Thoracic aorta (tissue), 1 donor: ENCODE measurements around the gene VPS33B.

DNA sequence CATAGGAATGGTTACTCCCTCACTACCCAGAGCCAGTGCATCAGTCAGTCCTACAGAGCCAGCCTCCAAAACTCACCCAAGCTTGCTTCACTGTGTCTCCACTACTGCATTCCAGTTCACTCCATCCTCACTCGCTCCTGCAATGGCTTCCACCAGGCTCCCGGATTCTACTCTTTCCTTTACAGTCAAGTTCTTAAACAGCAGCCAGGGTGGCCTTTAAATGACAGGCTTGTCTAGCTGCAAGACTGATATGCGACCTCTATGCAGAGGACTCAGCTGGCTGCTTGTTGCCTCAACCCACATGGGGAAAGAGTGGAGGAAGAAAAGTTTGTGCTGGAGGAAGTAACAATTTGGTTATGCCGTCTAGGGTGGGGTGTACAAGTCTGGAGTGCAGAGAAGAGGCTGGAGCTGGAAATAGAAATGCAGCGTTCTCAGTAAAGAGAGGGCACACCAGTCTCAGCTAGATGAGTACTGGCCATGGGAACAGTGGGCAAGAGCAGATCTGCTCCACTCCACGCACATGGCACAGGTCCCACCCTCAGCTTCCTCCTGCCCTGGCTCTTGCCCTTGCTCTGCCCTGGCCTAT lies 60.0 kb upstream of the FURIN start:
- RAMPAGE, long total RNA, result no peak

GRCh38 chr15:90819455-90819772 lies 49.0 kb upstream of the FURIN start:
- RAMPAGE, long total RNA, result no peak

DNA sequence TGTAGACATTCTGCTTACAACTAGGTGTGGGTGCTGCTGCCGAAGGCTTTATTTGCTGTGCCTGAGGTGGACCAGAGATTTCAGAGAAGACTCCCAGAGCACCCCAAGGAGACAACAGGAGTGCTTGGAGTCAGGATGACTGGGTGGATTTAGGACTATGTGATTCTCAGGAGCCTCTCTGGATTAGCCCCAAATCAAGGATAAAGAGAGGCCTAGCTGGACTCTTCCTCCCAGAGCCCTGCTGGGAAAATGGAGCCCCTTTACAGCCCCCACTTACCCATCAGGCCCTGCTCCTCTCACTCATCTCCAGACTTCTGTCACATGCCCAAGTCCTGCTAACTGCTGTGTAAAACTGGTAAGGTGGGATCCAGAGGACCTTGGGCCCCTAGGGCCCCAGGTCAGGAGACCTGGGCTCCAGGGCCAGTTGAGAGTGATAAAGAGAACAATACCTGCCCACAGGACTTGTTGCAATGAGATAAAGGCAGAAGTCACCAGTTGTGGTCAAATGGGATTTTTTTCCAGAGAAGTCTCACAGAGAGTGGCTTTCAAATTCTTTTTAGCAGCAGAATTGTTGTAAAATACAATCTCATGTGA lies 610 bp downstream of the FURIN start:
- RAMPAGE, long total RNA, result no peak

GRCh38 chr15:90878004-90878508 lies 6.2 kb upstream of the FES start:
- RAMPAGE, long total RNA, result start-site peak on the plus strand at chr15:90878133-90878239, 36 reads

GRCh38 chr15:90881034-90881824 lies 3.1 kb upstream of the FES start:
- RAMPAGE, long total RNA, result no peak

- RAMPAGE, long total RNA, result no peak
Observed at GRCh38 chr15:90914979-90915783, 12.1 kb downstream of the MAN2A2 start.

DNA sequence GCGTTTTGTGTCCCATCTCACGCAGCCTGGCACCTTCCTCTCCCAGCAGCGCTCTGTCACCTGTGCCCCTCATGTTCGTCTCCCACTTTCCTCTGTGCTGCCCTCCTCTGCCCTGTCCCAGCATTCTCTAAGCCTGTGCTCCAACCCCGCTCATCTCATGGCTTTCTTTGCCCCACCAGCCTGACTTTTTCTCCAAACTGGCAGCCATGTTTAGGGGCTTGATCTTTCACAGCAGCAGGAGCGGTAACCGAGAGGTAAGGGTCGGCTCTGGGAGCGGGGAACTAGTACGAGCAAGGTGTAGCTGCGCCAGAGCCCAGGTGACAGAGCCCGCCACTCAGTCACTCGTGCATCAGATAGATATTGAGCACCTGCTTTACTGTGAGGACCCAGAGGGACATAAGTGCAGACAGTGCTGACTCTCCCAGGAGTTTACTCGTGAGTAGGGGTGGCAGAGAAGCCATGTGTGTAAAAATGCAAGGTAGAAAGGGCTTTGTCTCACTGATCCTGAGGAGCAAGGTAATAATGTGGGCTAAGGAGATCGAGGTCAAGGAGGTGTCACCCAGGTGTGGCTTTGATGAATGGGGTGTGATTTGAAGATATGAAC lies 13.4 kb downstream of the MAN2A2 start:
- RAMPAGE, long total RNA, result no peak

- RAMPAGE, long total RNA, result start-site peak on the plus strand at chr15:90919926-90920327, 33 reads
Observed at GRCh38 chr15:90919692-90920388, 12.5 kb downstream of the HDDC3 start.

DNA sequence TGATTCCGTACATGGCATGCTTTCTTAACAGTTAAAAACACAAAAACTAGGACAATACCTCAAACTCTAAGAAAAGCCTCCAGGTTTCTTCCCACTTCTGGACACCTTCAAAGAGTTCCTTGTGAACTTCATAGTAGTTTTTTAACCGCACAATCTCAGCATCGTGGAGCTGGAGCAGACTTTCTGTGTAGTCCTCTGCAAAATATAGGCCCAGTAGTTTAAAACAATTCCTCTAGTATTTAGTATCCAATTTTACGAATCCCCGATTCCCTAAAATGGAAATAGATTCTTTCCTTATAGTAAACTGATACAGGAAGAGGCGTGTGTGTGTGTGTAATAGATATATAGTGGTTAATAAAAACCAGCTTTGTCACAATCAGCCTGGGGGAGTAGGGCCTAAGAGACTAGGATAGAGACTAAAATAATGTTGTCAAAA lies 15.2 kb downstream of the PRC1 start:
- RAMPAGE, long total RNA, result no peak

- RAMPAGE, long total RNA, result no peak
Observed at GRCh38 chr15:90993066-90993469, 1.3 kb downstream of the PRC1 start.

- RAMPAGE, long total RNA, result start-site peak on the minus strand at chr15:91022554-91022614, 21 reads
Observed at GRCh38 chr15:91022317-91023049, at the start of gene VPS33B. VPS33B (minus strand) TSS chr15:91022594.

DNA sequence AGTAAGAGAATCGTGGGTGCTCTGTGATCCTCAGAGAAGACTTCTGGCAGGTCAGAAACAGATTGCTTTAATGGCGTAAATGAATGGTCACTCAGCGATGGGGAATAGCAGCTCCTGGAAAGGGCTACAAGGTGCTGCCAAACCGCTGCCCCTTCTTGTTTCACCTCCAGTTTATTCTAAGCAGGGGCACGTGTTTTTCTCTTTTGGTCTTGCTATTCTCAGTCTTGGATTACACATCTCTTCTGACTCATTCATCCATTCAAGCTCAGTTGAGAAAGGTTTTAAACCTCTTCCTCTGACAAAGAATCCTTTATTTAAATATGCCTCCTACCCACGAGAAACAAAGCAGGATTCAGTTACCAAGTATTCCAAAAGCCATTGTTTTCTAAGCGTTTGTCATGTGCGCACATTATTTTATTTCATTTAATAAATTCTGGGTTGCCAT lies 292.2 kb upstream of the SLCO3A1 start:
- RAMPAGE, long total RNA, result no peak

DNA sequence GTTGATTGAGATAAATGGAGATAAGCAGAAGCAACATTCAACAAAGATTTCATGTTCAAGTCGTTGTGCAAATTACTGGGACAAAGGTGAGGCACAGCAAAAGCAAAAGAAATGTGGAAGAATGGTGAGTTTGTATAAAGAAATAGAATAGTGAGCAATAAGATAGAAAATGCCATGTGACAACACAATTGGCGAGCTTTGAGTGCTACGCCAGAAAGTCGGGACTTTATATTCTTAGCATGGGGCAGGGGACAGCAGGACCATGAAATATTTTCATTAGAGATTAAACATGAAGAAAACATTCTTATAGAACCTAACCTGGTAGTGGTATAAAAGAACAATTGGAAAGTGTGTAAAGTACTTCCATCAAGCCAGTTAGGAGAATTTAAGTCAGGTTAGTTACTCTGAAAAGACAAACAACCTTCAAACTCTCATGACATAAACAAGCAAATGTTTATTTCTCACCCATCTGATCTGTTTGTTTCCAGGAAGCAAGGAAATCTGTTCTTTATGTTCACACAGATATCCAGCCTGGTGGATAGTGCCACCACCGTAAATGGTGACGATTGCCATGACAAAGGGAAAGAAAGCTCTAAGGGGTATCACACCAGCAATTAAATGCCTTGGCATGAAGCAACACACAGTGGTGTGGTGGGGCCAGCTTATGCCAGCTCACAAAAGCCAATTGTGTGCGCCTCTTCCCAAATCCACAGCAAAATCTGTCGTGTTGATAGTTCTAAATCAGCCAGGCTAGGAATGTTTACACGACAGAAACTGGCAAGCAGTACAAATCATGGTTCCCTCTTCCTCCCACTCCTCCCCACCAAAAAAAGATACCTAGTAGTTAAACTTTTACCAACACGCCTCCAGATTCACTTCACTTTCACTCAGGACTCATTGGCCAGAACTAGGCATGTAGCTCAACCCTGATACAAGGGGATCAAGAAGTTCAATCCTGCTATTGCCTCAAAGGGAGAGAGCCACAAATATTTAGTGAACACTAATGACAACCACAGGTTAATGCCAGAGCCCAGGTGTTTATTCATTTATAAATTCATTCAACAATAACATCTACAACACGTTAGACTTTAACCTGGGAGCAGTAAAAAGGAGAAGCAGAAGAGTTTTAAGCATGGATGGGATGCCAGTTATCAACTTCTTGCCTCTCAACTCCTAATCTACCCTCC lies 189.3 kb upstream of the SLCO3A1 start:
- RAMPAGE, long total RNA, result no peak

DNA sequence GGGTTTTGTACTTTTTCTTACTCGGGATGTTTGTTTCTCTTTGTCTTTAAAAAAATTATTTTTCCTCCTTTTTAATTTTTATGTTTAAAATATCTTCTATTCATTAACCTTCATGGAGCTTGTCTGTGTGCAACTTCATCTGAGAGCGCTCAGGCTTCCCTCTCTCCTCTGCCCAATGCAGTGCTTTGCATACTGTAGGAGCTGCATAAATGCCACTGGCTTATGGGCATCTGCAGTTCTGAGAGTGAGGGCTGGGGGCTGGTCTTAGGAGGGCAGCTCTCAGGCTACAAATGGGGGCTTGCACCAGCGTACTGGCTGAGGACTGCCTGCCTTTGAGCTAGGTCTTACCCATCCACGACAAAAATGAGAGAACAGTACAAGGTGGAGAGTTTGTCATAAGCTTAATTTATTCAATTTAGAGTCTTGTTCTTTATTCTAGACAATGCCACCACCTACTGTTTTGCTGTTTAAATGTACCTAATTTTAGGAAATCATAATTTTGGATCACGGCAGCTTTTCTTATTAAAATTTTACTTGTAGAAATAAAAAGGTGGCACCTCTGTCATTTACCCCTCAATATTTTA lies 88.2 kb downstream of the SLCO3A1 start:
- RAMPAGE, long total RNA, result no peak

DNA sequence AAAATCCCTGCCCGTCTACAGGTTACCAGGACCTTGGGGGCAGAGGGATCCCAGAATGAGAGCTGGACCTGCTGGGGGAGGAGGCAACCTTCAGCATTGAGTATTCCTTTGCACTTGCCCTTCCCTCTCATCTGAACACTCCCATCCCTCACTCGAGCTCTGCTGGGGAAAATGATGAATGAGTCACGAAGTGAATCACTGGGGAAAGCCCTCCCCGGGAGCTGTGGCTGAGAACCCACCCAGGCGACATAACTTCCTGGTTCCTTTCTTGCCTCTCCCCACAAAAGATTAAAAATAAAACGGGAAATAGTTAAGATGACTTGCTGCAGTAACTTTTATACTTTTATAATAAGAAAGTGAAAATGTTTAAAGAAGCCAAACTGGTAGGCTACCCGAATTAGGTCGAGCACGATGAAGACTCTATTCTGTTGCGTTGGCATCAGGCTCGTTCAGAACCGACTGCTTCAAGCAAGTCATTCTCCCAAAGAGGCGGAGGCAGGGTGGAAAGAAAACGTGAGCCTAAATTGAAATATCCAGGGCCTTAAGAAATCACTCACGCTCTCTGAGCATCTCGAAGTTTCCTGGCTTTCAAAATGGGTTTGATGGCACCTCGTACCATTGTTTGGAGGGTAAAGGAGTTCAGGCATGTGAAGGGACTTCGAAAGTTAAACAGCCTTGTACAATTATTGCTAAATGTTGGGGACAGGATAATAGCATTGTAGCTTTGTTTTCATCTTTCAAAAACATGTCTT lies 216.3 kb downstream of the SLCO3A1 start:
- RAMPAGE, long total RNA, result no peak

DNA sequence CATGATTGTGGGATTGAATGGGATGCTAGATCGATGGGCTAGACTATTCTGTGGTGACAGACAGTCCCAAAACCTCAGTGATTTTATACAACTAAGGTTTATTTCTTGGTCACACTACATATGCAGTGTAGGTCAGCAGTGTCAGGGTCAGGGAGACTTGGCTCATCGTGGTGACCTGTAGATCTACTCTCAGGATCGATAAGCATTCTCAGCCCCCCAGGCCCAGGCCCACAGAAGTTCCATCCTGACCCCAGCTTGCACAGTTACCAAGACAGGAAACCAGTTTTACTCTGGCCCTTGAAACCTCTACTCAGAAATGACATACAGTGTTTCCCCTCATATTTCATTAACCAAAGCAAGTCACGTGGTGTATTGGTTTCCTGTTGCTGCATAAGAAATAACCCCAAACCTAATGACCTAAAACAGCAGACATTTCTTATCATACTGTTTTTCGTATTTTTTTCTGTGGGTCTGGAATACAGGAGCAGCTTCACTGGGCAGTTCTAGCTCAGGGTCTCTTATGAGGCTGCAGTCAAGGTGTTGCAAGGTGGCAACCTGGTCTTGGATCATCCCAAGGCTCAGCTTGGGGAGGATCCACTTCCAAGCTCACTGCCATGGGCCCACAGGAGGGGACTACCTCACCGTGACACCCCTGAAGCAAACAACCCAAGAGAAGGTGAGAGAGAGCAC lies 242.2 kb downstream of the SLCO3A1 start:
- RAMPAGE, long total RNA, result no peak

GRCh38 chr15:92123864-92125009 lies 269.4 kb upstream of the ST8SIA2 start:
- RAMPAGE, long total RNA, result no peak

DNA sequence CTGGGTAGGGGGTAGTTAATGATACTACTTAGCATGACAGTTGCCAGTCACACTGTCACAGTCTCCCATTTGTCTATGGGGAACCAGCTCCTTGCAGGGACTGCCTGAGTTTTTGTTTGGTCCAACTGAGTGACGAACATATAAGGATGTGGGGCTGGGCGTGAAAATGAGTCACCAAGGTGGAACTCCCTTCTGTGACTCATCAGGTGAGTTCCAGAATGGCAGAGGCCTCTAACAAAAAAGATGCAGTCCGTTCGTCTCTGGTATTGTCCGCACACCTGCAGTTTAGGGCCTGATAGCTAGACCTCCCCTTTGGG lies 235.2 kb upstream of the ST8SIA2 start:
- RAMPAGE, long total RNA, result no peak

GRCh38 chr15:92636793-92637408 lies 18.7 kb downstream of the FAM174B start:
- RAMPAGE, long total RNA, result no peak

DNA sequence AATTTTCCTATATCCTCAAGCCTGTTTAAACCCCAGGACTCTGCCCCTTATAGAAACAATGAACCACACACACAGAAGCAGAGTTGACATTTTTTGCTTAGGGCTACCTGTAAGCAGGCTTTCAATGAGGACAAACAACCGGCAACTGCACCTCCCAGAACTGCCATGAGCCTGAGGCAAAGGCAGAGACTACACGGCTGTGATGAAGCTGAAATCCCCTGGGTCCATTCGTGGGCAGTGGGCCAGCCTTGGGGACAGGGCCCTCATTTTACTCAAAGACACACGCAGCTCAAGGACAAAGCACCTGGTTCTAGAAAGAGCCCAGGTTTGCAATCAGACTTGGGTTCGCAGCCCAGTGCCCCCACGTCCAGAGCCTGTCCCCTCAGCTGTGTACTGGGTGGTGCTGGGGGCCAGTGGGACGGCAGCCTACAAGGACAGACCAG lies 18.0 kb downstream of the FAM174B start:
- RAMPAGE, long total RNA, result no peak